Ureter (tissue), 1 donor: ENCODE measurements around a stretch of chr1.

GRCh38 chr1:207867252-207868506 is 43.2 kb downstream of the CD34 start:
- PRO-cap = bidirectional peak, plus-strand start at chr1:207868460, minus-strand start at chr1:207868274

DNA sequence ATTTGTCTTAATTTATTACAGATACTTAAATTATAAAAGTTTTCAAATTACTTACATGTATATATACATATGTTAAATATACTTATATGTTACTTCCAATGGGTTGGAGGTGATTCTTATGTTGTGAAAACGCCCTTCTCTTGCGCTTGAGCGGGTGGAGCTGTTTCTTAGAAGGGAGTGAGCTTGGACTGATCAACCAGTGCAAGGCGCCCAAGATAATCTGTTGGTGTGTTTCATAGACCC is 6.0 kb upstream of the CD34 start:
- PRO-cap = no peak

GRCh38 chr1:207938008-207938566 is 27.2 kb upstream of the CD34 start:
- PRO-cap = no peak

GRCh38 chr1:208165524-208166193 is 78.5 kb downstream of the PLXNA2 start:
- PRO-cap = no peak

DNA sequence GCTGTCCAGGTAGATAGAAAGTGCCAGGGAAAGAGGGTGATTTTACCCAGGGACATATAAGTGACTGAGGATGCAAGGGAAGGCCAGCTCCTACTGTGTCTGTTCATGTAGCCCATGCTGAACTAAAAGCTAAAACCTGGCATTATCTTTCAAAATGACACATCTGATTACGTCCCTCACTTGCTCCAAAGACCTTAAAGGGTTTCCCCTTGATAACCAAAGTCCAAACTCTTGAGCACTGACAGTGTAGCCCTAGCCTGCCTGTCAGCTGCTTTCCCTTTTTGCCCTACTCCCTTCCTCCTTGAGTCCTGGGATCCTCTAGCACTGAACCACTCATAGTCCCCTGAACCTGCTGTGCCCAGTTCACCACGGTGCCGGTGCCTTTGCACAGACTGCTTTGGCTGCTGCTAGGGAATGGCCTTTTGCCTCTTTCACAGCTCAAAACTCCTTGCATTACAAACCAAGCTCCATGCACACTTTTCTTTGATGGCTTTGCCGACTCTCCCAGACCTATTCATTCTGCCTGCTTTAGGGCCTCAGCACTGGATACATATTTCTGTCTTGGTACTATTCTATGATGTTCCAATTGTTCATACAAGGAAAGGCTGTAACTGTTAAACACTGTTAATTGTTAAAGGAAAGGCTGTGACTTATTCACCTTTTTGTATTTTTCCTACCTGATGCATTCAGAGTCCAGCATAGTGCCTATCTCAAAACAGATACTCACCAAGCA is 67.4 kb downstream of the PLXNA2 start:
- PRO-cap = no peak

GRCh38 chr1:208192130-208192577 is 52.0 kb downstream of the PLXNA2 start:
- PRO-cap = no peak

DNA sequence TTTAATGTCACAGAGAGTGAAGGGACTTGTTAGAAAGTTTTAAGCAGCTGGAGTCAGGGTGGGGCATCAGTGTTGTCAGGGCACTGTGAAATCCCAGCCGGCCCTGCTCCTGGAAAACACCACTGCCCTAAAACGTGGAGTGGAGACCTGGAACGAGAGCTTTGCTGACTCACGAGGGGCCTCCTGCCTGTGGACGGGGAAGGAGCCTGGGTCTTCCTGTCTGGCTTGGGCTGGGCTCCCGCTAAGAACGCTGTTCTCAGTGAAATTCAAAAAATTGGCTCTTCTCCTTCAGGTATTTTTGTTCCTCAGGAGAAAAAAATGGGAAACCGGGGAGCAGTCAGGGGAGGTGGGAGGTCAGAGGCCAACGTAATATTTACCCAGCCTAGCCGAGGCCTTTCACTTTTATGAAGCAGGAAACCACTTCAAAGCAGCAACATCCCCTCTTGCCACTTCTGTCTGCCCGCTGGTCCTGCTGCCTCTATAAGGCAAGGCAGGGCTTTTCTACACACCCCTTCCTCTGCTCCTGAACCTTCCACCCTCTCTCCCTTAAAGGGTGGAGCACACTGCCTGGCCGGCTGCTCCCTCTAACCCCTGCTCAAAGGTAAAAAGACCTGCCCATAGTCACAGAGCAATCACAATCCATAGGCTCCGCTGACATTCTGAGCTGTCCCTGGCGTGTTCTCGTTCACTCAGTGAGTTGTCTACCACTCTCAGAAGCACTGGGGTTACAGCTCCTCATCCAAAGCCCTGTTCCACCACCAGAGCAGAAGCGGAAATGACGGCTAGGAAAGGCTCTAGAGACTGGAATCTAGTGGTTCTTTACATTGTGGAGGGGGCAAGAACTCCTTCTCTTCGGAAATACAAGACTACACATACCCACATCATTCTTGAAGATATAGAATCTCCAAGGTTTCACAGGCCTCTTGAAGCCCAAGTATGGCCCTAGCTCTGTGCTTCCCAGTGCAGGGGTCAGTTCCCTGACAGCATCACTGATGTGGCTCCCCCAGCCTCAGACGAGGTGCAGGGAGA is 7.9 kb downstream of the PLXNA2 start:
- PRO-cap = no peak

- PRO-cap = no peak
Observed at GRCh38 chr1:209039265-209040008, 544.1 kb upstream of the CAMK1G start.

GRCh38 chr1:209623363-209623852 is 28.8 kb downstream of the LAMB3 start:
- PRO-cap = no peak

GRCh38 chr1:209626783-209627531 is 25.3 kb downstream of the LAMB3 start:
- PRO-cap = no peak

- PRO-cap = no peak
Observed at GRCh38 chr1:209650846-209651736, 1.1 kb downstream of the LAMB3 start.

- PRO-cap = no peak
Observed at GRCh38 chr1:209838501-209838854, 10.7 kb downstream of the UTP25 start.

GRCh38 chr1:209879586-209880197 is 51.9 kb downstream of the UTP25 start:
- PRO-cap = no peak

DNA sequence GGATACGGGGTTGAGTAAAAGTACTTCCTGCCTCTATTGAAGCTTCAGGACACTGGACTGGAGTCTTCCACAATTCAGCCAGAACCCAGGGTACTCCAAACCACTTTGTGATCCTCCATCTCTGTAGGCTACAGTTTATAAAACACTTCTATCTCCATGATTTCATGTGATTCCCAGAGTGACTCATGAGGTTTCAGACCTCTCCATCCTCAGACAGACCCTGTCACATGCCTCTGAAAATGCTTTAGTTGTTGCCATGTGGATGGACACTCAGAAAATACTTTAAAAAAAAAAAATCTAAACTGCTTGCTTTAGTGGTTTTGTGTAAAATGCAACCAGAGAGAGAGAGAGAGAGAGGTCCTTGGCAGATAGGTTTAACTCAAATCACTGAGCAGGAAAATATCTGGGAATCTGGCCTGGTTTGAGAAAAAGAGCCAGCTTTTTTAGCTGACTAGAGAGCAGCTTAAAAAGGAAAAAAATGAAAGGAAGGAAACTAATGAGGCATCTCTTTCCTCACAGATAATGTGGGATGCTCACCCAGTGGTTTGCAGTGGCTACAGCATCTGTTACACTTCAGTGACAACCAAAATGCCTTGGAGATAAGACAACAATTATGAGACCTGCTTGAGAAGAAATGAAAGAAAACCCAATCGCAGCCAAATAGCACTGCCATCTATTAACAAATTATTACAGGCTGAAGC is 54.6 kb upstream of the SYT14 start:
- PRO-cap = no peak

DNA sequence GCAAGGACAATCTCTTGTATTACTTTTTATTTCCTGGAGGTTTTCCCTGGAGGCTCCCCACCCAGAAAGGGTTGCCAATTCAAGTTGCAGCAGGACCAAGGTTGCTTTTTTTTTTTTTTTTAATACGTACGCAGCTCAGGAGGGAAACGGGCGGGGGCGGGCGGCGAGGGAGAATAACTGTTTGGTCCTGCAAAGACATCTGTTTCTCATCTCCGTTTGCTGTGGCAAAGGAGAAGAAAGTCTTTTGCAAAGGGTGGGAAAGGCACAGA is 602 bp upstream of the SERTAD4 start:
- PRO-cap = no peak

- PRO-cap = no peak
Observed at GRCh38 chr1:211313129-211313978, 13.3 kb upstream of the TRAF5 start.

- PRO-cap = bidirectional peak, plus-strand start at chr1:211327212, minus-strand start at chr1:211327168
Observed at GRCh38 chr1:211327129-211327631, 547 bp downstream of the TRAF5 start.

- PRO-cap = no peak
Observed at GRCh38 chr1:211329634-211330386, 3.2 kb downstream of the TRAF5 start.

- PRO-cap = no peak
Observed at GRCh38 chr1:211335572-211336194, 9.1 kb downstream of the TRAF5 start.

- PRO-cap = no peak
Observed at GRCh38 chr1:211367691-211368321, 41.2 kb downstream of the TRAF5 start.